NALM6 (cell line): ENCODE measurements around a stretch of chr16.

- PRO-cap: no peak
Observed at GRCh38 chr16:29910398-29911481, 10.5 kb downstream of the ASPHD1 start.

DNA sequence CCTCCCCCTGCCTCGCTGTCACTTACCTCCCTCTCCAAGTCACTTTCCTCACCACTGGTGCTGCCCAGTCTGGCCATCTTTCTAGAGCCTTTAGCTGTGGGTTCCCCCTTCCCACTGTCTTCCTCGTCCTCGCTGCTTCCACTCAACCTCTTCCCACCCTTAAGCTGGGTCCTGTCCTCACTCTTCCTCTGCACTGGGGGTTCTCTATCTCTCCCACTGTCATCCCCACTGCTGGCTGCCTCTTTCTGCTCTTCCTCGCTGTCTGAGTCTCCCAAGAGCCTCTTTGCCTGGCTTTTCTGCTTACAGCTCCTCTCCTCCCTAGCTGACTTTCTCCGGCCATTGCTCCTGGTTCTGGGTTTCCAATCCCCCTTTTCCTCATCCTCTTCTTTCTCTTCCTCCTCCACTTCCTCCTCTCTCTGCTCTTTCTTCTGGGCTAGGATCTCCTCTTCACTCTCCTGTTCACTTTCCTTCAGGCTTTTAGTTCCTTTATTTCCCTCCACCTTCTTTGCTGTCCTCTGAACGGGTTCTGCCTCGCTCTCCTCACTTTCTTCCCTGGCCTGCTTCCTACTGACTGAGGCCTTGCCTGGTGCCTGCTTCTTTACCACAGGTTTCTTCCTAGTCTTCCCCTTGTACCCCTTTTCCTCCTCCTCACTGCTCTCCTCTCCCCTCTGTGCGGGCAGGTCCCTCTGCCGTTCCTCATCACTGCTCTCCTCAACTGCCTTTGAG, 1.2 kb downstream of the HIRIP3 start:
- PRO-cap: no peak

DNA sequence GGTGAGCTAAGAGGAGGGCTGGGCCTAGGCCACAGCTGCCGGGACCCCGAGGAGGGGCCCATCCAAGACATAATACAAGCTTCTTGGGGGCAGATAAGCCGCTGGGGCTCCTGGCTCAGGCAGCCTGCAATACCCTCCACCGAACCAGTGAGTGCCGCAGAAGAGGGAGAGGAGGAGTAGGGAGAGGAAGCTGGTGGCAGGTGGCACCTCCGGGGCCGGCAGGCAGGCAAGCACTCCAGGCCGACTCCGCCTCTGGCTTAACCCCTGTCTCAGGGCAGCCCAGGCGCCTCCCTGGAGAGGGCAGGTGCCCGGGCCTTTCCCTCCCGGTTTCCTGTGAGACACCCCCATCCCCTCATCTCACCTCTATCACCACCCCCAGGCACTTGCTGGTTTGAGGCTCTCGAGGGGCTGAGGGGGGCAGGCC, 6.2 kb downstream of the DOC2A start:
- PRO-cap: unidirectional peak, plus-strand start at position 157 of the sequence

GRCh38 chr16:30055042-30055649, 2.2 kb downstream of the ENSG00000285043 start:
- PRO-cap: no peak

- PRO-cap: no peak
Observed at GRCh38 chr16:30076971-30077422, 1.2 kb downstream of the PPP4C start.

GRCh38 chr16:30139744-30140063, 16.7 kb upstream of the MAPK3 start:
- PRO-cap: no peak

- PRO-cap: no peak
Observed at GRCh38 chr16:30347524-30348146, 7.5 kb downstream of the CD2BP2 start.

DNA sequence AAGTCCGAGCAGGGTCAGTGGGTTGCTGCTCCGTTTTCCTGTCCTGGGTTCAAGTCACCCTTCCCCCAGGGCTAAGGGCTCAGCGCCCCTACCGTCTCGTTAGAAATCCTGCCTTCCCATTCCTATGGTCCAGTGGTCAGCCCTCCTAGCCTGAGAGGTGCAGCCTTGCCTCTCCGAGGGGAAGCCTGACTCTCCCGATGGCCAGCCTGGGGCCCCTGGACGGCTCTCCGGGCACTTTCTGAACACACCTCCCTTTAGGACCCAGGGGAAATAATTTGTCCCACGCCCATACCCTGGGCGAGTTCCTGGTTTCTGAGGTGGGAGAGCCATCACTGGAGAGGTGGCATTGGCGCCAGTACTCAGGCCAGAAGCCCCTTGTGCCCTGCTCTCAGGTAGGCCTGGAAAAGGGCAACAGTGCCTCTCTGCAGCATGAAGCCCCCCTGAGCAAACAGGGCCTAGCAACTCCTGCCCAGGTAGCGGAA, 541 bp upstream of the CD2BP2 start:
- PRO-cap: no peak

DNA sequence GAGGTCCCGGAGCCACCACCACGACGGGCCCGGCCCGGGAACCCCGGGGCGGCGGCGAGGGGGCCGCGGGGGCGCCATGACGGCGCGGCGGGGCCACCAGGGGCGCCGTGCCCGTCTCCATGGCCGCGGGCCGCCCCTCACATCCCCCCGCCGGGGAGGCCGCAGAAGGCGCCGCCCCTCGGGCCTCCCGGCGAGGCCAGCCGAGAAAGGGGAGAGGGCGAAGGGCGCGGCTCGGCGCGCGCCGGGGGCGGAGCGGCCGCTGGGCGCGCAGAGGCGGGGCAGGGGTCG, 287 bp downstream of the TBC1D10B start:
- PRO-cap: bidirectional peak, plus-strand start at position 193 of the sequence, minus-strand start at position 117 of the sequence

DNA sequence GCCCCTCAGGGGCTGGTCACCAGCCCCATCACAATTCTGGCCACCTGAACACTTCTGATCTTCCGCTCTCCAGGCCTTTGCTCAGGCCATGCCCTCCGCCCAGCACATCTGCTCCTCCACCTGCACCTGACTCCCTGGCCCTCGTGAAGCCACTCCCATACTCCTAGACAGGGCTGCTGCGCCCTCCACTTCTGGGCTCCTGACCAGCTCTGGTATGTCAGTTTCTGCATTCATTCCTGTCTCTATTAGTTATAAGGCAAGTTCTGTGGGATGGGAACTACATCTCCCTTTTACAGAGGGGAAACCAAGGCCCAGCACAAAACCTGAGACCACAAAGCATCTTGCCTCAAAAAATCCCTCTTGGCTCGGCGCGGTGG, 1.8 kb upstream of the MYL11 start:
- PRO-cap: no peak

DNA sequence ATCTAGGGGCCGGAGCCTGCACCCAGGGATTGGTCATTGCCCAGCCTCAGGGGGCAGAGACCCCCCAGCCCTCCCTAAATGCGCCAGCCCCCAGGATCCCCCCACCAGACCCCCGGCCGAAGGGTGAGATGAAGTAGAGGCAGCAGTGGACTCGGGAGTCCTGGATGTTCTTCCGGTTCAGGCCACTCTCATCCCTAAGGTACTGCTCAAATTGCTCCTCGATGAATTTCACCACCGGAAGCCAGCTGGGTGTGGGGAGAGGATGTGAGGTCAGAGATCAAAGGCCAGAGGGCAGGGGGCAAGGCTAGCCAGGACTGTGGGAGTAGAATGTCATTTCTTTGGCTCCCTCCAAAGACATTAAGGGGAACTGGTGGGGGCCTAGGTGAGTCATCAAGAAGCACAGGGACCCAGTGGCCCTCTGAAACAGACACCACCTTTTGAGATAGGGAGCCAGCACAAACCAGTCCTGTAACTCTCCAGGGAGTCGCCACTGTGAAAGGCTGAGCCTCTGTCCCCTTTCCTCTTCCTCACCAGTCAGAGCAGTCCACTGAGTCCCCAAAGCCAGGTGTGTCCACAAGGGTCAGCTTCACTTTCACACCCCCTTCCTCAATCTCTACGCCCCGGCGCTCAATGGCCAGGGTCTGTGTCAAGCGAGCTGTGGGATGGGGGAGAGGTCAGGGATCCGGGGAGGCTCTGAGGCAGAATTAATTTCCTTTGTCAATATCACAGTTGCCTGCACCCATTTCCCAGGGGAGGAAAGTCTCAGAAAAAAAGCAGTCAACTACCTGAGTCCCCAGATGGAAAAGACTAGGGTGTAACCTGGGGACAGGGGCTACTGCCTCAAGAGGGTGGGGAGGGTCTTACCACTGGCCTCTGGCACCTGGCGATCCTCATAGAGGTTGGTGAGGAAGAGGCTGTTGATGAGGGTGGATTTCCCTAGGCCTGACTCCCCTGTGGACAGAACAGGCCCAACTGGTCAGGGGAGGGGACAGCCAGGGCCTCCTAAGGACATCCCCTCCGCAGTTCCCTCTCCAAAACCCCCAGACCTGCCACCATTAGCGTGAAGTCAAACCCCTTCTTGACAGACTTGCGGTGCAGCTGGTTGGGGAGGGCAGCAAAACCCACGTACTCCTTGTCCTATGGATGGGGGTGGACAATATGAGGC, 750 bp downstream of the SEPTIN1 start:
- PRO-cap: no peak

DNA sequence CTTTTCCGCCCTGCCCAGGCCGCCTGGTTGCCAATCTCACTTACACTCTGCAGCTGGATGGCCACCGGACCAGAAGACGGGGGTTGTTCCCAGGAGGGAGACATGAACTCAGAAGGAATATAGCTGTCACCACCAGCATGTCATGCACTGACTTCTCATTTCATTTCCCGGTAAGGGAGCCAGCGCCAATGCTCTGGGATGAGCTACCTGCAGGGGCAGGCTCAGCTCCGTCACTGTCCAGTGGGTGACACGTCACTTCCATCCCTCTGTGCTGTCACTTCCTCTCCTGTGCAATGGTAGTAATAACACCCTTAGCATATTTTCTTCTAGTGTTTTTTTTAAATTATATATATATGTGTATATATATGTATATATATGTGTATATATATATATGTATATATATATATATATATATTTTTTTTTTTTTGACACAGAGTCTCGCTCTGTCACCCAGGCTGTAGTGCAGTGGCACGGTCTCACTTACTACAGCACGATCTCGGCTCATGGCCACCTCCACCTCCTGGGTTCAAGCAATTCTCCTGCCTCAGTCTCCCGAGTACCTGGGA, 26.9 kb downstream of the ITGAL start:
- PRO-cap: no peak

DNA sequence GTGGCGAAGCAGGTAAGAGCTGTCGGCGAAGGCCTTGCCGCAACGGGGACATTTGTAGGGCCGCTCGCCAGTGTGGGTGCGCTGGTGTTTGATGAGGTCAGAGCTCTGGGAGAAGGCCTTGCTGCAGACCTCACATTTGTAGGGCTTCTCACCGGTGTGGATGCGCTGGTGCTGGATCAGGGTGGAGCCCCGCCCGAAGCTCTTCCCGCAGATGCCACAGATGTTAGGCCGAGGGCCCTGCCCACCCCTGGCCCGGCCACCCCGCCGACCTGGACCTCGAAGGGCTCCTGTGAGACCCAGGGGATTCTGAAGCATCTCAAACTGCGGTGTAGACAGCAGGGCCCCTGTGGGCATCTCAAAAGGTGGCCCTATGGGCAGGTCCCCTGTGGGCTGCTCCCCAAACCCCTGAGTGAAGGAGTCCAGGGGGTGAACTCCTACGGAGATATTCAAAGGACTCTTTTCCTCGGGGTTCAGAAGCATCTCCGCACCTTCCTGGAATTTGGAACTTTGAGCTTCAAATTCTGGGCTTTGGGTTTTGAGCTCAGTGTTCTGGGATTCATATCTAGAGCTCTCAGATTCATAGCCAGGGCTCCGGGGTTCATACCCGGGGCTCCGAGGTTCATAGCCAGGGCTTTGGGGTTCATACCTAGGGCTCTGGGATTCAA, 1.1 kb downstream of the ZNF768 start:
- PRO-cap: no peak

DNA sequence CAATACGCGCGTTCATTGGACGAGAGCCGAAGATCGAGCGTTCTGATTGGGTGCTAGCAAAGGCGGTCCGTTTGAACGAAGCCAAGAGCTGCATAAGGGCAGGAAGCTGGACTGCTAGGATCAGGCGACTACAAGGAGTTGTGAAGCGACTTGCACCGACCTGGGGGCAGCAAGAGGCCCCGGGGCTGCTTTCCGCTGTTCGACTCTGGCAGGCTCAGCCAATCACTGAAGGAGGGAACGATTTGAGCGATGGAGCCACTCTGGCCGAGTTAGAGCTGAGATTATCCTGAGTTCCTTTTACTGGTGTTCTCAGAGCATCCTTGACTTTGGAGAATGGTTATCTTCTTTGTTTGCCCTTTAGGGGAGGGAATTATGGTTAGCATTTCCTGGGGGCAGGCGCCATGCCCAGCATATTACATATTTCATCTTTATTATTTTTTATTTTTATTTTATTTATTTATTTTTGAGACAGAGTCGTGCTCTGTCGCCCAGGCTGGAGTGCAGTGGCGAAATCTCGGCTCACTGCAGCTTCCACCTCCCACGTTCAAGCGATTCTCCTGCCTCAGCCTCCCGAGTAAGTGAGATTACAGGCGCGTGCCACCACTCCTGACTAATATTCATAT, 350 bp upstream of the ZNF689 start:
- PRO-cap: bidirectional peak, plus-strand start at position 225 of the sequence, minus-strand start outside the sequence

GRCh38 chr16:30628628-30629178, 18.5 kb upstream of the ZNF689 start:
- PRO-cap: no peak

DNA sequence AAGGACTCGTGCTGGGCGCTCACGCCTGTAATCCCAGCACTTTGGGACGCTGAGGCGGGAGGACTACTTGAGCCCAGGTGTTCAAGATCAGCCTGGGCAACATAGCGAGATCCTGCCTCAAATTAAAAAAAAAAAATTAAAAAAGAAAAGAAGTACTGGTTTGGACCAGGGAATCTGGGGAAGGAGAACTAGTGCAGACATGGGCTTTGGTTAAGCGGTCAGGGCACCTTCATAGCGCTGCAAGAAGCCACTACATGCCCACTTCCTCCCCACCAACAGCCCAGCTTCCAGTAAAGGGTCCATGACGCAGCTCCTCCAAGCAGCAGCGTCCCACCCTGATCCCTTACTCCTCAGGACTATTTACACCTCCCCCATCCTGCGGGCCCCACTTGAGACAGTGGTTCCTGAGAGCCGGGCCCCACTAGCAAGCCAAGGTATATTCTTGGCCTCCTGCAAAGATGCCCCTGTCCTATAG, 1.1 kb upstream of the PRR14 start:
- PRO-cap: no peak

GRCh38 chr16:30651216-30651987, 642 bp downstream of the PRR14 start:
- PRO-cap: bidirectional peak, plus-strand start at chr16:30651726, minus-strand start at chr16:30651409; bidirectional peak, plus-strand start at chr16:30651841, minus-strand start at chr16:30651818

GRCh38 chr16:30660687-30660869, 2.3 kb downstream of the FBRS start:
- PRO-cap: no peak

DNA sequence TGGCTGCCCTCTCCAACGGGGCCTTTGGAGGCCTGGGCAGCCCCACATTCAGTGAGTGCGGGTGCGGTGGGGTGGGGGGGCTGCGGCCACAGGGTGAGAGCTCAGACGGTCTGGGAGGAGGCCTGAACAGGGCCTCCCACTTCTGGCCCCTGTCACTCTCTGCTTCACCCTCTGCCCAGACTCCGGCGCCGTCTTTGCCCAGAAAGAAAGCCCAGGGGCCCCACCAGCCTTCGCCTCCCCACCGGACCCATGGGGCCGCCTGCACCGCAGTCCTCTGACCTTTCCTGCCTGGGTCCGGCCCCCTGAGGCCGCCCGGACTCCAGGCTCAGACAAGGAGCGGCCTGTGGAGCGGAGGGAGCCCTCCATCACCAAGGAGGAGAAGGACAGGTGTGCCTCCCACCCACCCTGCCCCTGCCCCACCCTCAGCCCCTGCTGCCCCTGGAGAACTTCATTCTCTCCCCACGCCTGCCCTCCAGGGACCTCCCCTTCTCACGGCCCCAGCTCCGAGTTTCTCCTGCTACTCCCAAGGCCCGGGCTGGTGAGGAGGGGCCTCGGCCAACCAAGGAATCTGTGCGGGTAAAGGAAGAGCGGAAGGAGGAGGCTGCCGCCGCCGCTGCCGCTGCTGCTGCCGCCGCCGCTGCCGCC, 10.5 kb downstream of the FBRS start:
- PRO-cap: no peak

DNA sequence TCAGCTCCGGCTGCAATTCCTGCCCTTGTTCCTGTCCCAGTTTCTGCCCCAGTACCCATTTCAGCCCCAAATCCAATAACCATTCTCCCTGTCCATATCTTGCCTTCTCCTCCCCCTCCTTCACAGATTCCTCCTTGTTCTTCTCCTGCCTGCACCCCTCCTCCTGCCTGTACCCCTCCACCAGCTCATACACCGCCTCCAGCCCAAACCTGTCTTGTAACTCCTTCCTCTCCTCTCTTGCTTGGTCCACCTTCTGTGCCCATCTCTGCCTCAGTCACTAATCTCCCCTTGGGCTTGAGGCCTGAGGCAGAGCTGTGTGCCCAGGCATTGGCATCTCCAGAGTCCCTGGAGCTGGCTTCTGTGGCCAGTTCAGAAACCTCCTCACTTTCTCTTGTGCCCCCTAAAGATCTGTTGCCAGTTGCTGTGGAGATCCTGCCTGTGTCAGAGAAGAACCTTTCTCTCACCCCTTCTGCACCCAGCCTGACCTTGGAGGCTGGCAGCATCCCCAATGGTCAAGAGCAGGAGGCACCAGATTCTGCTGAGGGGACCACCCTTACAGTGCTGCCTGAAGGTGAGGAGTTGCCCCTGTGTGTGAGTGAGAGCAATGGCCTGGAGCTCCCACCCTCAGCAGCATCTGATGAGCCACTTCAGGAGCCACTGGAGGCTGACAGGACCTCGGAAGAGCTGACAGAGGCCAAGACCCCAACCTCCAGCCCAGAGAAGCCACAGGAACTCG, 2.9 kb upstream of the TMEM265 start:
- PRO-cap: no peak